ENCODE measurements around a stretch of chr12.

DNA sequence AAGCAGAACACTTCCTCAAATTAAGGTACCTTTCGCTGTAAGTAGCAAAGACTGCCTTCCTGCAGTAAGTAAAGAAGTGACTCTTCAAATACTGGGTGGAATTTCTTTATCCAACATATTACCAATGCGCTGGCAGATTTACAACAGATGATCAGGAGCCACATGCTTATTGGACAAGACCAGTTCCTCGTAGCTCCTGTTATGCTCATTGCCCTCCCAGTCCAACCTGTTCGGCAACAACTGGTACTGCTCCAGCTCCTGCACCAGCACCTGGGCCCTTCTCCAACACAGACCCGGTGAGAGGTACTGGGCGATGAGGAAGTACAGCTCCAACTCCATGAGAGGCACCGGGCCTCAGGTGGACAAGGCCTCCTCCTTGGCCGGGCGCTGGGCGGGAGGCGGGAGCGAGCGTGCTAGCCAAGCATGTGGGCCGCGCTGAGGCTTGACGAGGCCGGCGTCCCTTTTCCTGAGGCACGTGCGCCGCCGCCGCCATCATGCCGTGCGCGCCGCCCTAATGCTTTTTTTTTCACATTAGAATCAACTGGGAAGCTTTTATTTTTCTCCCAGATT is 210.8 kb upstream of the ATP2B1 start:
- PRO-cap, 4 experiments, result no peak in any of the 4 experiments
- RAMPAGE, long total RNA, 2 experiments, result no peak in any of the 2 experiments

- PRO-cap, 4 experiments, result no peak in any of the 4 experiments
- RAMPAGE, long total RNA, 2 experiments, result no peak in any of the 2 experiments
Observed at GRCh38 chr12:91180447-91180959, 2.1 kb downstream of the DCN start.

DNA sequence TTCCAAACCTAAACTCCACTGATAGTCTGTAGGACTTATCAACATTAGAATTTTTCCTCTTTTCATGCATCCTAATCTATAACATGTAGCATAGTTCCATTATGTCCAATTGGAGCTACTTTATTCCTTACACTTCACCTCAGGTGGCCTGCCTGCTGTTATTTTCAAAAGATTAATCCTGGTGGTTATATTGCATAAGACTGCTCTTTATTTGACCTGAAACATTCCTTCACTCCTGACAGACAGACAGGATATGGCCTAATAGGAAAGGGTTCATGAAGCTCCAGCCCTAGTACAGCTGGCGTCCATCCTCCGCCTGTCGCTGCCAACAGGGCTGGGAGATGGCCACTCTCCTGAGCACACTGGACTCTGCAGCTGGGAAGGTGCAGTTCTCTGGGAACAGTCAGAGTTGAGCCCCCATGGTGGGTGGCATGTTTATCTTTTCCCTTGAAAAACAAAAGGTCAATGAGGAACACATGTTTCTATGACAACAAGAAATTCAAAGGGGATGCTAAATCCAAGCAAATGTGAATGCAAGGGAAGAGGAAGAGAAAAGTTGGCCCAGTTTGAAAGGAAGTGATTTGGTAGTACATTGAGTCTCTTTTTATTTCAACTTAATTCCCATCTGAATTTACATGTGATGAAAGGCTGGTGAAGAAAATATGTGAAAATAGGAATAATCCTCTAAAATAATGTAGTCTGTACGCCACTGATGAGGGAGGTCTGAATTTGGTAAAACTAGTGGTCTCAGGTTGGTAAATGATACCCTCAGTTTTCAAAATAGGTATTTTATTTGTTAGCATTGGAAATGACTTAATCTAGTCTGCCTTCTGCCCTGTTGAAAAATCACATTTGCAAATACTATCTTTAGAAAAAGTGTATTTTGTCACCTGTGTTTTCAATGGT is 89.9 kb upstream of the DCN start:
- PRO-cap, 4 experiments, result no peak in any of the 4 experiments
- RAMPAGE, long total RNA, 2 experiments, result no peak in any of the 2 experiments

GRCh38 chr12:91327234-91327530 is 144.6 kb upstream of the DCN start:
- PRO-cap, 4 experiments, result no peak in any of the 4 experiments
- RAMPAGE, long total RNA, 2 experiments, result no peak in any of the 2 experiments

DNA sequence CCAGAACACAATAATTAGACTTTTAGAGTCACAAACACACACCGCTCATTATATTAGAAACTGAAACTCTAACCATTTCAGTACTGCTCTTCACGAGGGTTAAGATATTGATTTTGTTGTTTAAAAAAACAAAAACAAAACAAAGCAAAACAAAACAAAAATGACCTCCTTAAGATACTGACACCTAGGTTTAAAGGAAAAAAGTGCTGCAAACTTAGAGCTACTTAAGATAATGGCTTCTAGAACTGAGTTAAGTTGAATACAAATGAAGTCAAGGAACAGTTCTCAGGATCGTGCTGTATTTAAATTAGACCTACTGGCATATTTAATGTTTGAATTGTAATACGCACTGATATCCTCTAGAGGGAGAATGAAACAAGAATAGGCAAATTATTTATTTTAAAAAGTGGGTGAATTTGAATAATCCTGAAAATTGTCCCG is 395.1 kb upstream of the DCN start:
- PRO-cap, 4 experiments, result no peak in any of the 4 experiments
- RAMPAGE, long total RNA, 2 experiments, result no peak in any of the 2 experiments

DNA sequence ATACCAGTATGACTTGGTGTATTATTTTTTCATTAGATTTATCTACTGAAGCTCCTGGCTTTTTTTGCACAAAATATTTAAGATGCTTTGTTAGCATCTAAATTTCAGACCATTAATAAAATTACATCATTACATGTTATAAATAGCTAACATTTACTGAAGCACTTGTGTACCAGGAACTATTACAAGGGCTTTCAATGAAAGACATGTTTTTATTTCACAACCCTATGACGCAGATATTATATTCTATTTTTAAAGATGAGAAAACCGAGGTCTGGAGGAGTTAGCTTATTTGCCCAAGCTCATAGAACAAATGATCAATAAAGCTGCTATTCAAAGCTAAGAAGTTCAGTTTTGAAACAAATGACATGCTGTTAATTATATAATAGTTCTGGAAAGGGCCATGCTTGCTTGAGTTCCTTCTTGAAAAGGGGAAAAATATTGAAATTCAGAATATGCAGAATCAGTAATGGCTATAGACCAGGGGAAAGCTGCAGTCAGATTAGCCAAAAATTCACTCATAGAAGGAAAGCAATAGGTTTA is 420.5 kb upstream of the DCN start:
- PRO-cap, 4 experiments, result no peak in any of the 4 experiments
- RAMPAGE, long total RNA, 2 experiments, result no peak in any of the 2 experiments

DNA sequence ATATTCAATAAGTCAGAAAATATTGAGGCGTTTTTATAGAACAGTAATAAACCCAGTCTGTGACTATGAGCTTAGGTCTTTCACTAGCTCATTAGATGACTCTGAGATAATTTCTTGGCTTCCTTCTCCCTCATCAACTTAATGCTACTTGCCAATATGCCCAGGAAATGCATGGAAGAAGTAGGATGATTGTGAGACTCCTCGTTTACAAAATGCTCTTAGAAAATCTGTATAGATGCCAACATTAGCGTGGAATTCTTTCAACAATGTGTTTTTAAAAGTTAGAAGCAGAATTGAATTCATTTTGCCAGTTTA is 424.7 kb downstream of the BTG1 start:
- PRO-cap, 4 experiments, result no peak in any of the 4 experiments
- RAMPAGE, long total RNA, 2 experiments, result no peak in any of the 2 experiments

DNA sequence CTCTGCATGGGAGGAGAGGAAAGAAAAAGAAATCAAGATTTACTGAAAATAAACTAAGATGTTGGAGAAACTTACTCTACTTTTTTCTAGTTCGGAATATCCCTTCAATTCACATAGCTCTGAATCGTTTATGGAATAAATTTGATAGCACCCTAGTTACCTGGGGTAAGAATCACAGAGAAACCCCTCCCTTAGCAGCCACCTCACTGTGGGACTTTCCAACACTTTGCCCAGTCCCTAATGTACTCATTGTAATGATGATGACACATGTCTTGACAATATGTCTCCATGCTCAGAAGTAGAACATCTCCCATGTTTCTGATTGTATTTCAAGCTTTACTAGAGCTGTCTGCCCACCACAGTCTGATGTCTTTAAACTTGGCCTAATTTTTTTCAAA is 267.8 kb downstream of the BTG1 start:
- PRO-cap, 4 experiments, result no peak in any of the 4 experiments
- RAMPAGE, long total RNA, 2 experiments, result no peak in any of the 2 experiments

- PRO-cap, 4 experiments, result no peak in any of the 4 experiments
- RAMPAGE, long total RNA, 2 experiments, result no peak in any of the 2 experiments
Observed at GRCh38 chr12:91987971-91988379, 157.7 kb downstream of the BTG1 start.

DNA sequence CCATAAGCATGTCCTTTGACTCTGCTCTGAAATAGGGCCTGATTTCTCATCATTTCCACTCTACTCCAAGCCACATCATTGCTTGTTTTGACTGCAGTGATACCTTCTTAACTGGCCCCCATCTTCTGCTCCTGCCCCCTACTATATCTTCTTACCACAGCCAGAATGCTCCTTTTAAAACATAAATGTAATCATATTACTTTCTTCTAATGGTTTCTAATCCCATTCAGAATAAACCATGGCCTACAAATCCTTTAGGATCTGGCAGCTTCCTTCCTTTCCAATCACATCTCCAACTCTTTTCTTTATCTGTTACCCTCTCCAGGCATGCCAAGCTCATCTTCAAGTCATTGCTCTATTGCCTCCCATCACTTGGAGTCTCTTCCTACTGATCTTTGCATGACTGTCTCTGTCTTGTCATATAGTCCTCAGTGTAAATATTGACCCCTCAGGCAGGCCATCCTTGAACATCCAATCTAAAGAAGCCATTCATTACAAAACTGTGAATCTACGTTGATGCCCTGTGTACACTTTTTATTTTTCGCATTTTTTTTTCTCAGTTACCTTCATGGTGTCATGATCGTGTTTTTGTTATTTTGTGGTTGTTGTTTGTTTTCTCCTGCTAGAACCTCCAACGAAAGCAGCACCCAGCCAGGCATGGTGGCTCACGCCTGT is 93.6 kb downstream of the BTG1 start:
- PRO-cap, 4 experiments, result no peak in any of the 4 experiments
- RAMPAGE, long total RNA, 2 experiments, result no peak in any of the 2 experiments

GRCh38 chr12:92075354-92076003 is 70.2 kb downstream of the BTG1 start:
- PRO-cap, 4 experiments, result no peak in any of the 4 experiments
- RAMPAGE, long total RNA, 2 experiments, result no peak in any of the 2 experiments

- PRO-cap, 4 experiments, result no peak in any of the 4 experiments
- RAMPAGE, long total RNA, 2 experiments, result no peak in any of the 2 experiments
Observed at GRCh38 chr12:92078078-92078780, 67.4 kb downstream of the BTG1 start.

GRCh38 chr12:92080513-92081110 is 65.0 kb downstream of the BTG1 start:
- PRO-cap, 4 experiments, result no peak in any of the 4 experiments
- RAMPAGE, long total RNA, 2 experiments, result no peak in any of the 2 experiments

DNA sequence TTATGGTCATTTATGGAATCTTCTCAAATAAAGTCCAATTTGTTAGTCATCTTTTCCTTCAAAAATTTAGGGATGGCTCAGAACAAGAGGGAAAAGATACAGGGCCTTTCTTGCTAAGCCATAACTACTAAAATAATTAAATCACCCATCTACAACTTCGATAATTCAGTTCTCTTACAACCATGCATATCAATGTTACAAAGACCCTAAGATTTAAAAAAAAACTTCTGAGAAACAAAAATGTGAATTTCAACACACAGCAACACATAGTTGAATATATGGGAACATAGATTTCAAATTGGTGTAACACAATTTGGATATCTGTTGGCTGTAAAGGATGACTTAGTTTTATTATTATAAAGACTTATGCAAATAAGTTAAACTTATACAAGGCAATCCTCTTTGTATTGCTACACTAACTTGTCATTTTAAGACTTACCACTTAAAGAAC is 6.7 kb downstream of the BTG1 start:
- PRO-cap, 4 experiments, result no peak in any of the 4 experiments
- RAMPAGE, long total RNA, 2 experiments, result no peak in any of the 2 experiments

GRCh38 chr12:92148684-92149218 is 3.1 kb upstream of the BTG1 start:
- PRO-cap, 4 experiments, result no peak in any of the 4 experiments
- RAMPAGE, long total RNA, 2 experiments, result no peak in any of the 2 experiments

DNA sequence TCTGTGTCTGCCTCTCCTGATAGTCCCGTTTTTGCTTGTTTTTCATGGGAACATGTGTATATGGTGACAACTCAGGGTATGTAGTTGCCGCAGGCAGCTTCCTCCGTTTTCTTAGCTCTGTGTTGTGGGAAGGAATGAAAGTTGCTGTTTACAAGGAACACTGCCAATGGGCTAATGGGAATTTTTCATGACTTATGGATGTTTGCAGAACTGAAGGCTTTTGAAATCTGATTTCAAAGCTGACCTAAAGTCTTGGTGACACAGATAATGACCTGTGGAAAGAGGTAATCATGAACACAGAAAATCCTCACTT is 146.4 kb upstream of the BTG1 start:
- PRO-cap, 4 experiments, result no peak in any of the 4 experiments
- RAMPAGE, long total RNA, 2 experiments, result no peak in any of the 2 experiments

DNA sequence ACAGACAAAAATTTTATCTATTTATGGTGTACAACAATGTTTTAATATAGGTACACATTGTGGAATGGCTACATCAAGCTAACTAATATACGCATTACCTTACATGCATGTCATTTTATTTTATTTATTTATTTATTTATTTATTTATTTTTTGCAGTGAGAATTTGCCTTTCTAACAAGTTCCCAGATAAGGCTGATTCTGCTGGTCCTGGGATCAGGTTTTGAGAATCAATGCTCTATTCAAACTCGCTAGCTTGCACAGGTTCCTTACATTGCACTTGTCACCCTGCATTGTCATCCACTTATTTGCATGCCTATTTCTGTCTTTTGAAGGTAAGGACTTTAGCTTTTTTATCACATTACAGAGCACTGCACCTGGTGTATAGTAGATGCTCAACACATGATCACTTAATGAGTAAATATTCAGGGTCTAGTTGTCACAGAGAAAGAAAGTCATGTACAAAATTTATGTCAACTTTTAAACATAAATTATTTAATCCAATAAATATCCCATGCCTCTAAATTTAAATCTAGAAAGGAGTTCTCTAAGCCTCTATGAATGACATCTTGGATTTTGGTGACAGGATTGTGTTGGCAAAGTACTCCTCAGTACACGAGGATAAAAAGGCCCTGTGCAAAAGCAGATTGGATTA is 219.7 kb upstream of the BTG1 start:
- PRO-cap, 4 experiments, result no peak in any of the 4 experiments
- RAMPAGE, long total RNA, 2 experiments, result no peak in any of the 2 experiments

- PRO-cap, 4 experiments, result no peak in any of the 4 experiments
- RAMPAGE, long total RNA, 2 experiments, result no peak in any of the 2 experiments
Observed at GRCh38 chr12:92416539-92416839, 270.8 kb upstream of the BTG1 start.

- PRO-cap, 4 experiments, result no peak in any of the 4 experiments
- RAMPAGE, long total RNA, 2 experiments, result no peak in any of the 2 experiments
Observed at GRCh38 chr12:92543781-92544306, 158.9 kb upstream of the PLEKHG7 start.

DNA sequence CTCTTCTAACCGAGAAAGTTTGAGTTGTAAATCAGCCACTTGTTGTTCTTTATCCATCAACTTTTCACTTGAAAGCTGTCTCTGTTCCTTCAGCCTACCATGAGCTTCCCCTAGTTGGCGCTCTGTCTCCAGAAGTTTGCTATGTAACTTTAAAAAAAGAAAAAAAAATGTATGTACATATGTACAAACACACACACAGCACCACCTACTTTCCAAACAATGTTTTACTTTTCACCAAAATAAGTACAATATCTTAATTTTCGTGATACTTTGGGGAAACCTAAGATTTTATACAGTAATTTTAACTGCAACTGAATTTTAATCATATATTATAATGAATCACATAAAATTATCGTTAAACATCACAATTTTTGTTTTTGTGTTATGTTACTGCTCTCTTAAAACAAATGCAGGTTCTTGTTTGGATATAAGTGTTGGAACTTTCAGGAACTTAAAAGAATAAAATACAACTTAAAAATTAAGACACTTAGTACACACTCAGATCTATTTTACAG is 101.1 kb downstream of the EEA1 start:
- PRO-cap, 4 experiments, result no peak in any of the 4 experiments
- RAMPAGE, long total RNA, 2 experiments, result no peak in any of the 2 experiments